Thoracic aorta endothelial cell (primary cell): ENCODE data around the genes FAM110D and HMGN2.

- CAGE, long polyA plus RNA, result no peak
Observed at GRCh38 chr1:25748824-25749505, 51.0 kb upstream of the SELENON start.

- CAGE, long polyA plus RNA, result no peak
Observed at GRCh38 chr1:25805811-25806279, 5.9 kb downstream of the SELENON start.

- CAGE, long polyA plus RNA, result no peak
Observed at GRCh38 chr1:25820525-25821442, 1.0 kb downstream of the MTFR1L start.

- CAGE, long polyA plus RNA, result no peak
Observed at GRCh38 chr1:25900186-25900522, 6.1 kb downstream of the STMN1 start.

GRCh38 chr1:26058222-26058810 is 9.1 kb downstream of the TRIM63 start:
- CAGE, long polyA plus RNA, result no peak

- CAGE, long polyA plus RNA, result no peak
Observed at GRCh38 chr1:26122437-26123797, 11.3 kb downstream of the PDIK1L start.

DNA sequence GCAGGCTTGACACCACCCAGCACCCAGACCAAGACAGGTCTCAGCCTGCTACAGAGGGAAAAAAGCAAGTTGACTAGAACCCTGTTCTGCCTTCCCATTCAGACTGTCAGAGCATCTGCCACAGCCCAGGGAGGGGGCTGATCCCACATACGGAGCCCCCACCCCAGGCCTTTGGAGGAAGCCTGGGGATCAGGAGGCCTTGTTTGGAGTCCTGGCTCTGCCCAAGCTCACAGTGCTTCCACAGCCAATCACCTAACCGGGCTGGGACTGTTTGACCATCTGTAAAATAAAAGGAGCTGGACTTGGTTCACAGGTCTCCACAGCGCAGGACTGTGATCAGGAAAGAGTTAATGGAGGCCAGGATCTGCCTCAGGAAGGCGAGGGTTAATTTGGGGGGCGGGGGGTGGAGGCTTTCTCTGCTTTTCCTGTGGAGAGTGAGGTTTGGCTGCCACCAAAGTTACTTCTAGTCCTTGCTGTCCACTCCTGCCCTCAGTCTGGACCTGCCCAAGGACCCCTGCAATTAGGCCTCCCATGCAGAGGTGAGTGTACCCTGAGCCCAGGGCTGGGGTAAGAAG is at the start of gene FAM110D:
TSS of gene FAM110D (plus strand) at position 492 of the 575 bp plus-strand sequence.
- CAGE, long polyA plus RNA, result no peak

GRCh38 chr1:26224973-26225702 is 8.9 kb upstream of the CEP85 start:
- CAGE, long polyA plus RNA, result no peak

DNA sequence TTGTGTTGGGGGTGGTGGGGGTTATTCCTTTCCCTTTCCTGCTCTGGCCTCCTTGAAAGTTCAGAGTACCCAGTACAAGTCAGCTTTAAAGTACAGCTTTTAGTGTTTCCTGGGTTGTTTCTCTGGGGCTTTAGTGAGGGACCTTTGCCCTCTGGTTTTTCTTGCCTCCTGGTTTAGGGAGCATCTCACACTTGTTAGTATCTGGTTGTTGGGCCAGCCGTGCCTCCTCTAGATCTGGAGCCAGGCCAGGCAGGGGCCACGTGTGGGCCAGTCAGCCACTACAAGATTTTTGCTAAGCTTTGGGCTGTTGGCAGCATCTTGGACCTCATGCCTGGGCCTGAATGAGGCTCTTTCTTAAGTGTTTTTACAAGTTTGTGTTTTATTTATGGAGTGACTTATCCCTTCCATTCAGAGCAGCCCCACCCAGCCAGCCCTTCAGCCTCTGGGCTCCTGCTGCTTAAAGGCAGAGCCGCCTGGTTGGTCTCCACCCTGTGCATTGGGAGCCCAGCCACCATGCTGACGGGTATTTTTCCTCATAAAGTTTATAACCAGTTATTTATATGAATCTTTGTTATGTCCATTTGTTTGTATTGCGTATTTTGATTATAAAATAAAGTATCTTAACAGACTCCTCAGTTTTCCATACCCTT is 1.6 kb upstream of the SH3BGRL3 start:
- CAGE, long polyA plus RNA, result no peak

DNA sequence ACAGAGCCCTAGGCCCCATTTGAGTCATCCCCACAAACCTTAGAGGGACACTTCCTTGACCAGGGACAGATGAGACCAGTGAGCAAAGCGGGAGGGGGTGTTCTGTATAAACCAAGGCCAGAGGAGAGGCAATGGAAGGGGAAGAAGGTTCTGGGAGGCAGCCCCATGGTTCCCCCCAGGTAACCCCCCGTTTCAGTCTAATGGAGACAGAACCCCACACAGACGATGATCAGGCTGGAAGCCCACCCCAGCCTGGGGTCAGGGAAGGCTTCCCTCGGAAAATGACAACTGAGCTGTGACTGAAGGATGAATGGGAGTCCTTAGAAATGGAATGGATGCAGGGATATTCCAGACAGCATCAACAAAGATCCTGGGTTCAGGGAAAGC is 3.1 kb downstream of the SH3BGRL3 start:
- CAGE, long polyA plus RNA, result no peak

- CAGE, long polyA plus RNA, result no peak
Observed at GRCh38 chr1:26284315-26285408, 4.8 kb downstream of the SH3BGRL3 start.

DNA sequence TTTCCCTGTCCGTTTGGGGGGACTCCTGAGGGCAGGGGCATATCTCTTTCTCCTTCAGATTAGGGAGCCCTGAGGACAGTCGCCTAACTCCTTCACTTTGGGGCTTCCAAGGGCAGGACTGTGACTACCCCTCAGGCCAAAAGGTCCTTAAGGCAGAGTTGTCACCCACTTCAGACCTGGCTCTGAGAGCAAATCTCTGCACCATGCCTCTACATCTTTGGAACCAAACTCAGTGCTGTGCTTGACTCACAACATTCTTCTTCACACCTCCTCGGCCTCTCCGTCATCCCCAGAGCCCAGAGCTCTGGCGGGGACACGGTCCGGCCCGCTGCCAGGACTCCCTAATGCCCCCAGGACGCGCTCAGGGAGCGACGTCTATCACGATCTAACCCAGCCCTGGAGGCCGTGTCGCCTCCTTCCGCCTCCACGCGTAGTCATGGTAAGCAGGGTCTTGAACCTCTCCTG is 366 bp downstream of the UBXN11 start:
- CAGE, long polyA plus RNA, result no peak

DNA sequence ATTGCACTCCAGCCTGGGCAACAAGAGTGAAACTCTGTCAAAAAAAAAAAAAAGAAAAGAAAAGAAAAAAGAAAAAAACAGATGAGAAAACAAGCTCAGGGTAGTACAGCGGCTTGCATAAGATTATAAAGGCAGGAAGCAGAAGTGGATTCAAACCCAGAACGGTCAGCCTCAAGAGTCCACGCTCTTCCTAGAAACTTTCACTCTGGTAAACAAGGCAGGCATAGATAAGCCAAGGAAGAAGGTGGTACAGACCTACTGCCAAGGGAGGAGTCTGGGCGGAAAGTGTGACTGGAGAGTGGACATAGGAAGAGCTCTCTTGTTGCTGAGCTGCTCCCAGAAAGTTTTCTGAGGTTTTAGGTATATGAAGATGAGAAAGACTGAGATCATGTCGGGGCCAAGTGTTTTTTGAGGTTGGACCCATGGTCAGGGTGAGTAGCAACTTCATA is 1.8 kb upstream of the UBXN11 start:
- CAGE, long polyA plus RNA, result no peak

GRCh38 chr1:26419150-26419480 is 8.5 kb downstream of the LIN28A start:
- CAGE, long polyA plus RNA, result no peak

GRCh38 chr1:26471784-26472586 is at the start of gene HMGN2:
TSS of gene HMGN2 (plus strand) at chr1:26472440.
- CAGE, long polyA plus RNA, result no peak

- CAGE, long polyA plus RNA, result no peak
Observed at GRCh38 chr1:26477842-26478470, 5.7 kb downstream of the HMGN2 start.

GRCh38 chr1:26554897-26555453 is 25.4 kb downstream of the RPS6KA1 start:
- CAGE, long polyA plus RNA, result no peak

GRCh38 chr1:26696603-26697449 is 1.0 kb downstream of the ARID1A start:
- CAGE, long polyA plus RNA, result no peak

GRCh38 chr1:26770631-26771399 is 16.9 kb upstream of the PIGV start:
- CAGE, long polyA plus RNA, result no peak

DNA sequence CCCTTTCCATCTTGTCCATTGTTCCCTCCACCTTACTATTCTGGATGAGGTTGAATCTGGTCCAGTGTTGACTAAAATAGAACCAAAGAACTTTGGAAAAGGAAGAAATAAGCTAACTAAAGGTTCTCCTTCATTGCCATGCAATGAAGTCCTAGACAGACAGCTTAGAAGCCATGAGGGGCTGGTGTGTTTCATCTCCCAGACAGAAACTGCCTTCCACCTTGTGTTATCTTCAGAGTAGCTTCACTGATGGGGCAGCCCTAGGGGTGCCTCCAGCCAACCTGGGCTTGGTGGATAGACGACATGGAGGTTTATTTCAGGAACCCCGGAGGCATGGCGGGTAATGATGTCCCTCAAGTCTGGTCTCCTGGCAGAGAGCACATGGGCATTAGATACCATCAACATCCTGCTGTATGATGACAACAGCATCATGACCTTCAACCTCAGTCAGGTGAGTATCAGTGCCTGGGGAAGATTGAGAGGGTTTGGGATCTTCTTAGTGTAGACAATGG is 12.4 kb upstream of the PIGV start:
- CAGE, long polyA plus RNA, result no peak